Panc1 (cell line): ENCODE measurements around a stretch of chr1.

- RRBS, 2 experiments, result no CpG with 5 or more reads among the region's 17 CpGs
Observed at GRCh38 chr1:24954695-24955729, 24.9 kb upstream of the RUNX3 start.

- RRBS, 2 experiments, result no CpG with 5 or more reads among the region's 15 CpGs
Observed at GRCh38 chr1:25020401-25020949, 90.4 kb upstream of the RUNX3 start.

DNA sequence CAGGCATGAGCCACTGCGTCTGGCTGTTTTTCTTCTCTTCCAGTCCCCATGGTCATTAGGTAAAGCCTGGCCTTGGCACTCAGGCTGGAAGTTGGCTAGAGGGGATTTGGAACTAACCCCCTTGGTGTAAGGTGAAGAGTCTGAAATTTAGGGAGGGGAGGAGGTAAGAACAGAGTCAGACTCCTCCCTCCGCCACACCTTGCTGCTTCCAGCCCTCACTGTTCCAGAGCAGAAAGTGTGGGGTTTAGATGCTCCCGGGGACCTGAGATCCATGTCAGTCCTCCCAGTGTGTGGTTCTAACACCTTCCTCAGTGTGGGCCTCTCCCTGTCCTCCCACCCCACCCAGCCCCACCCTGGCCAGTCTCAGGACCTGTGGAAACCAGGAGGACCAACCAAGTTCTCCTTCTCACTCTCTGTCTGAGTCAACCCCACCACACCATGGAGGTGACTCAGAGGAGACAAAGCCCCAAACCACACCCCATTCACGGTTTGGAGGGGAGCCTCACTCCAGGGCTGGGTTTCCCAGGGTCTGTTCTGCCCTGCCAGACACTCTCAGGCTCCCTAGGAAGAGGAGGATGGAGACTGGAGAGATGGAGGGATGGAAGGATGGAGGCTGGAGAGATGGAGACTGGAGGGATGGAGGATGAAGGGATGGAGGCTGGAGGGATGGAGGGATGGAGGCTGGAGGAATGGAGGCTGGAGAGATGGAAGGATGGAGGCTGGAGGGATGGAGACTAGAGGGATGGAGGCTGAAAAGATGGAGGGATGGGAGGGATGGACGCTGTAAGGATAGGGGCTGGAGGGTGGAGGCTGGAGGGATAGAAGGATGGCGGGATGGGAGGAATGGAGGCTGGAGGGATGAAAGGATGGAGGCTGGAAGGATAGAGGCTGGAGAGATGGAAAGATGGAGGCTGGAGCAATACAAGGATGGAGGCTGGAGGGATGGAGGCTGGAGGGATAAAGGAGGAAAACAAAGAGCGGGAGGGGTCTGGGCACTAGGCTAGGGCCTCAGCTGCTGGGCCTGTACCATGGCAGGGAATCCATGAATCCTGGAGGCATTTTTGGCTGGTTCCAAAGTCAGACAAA lies 100.8 kb upstream of the RUNX3 start:
- RRBS, 2 experiments, result no CpG with 5 or more reads among the region's 7 CpGs

DNA sequence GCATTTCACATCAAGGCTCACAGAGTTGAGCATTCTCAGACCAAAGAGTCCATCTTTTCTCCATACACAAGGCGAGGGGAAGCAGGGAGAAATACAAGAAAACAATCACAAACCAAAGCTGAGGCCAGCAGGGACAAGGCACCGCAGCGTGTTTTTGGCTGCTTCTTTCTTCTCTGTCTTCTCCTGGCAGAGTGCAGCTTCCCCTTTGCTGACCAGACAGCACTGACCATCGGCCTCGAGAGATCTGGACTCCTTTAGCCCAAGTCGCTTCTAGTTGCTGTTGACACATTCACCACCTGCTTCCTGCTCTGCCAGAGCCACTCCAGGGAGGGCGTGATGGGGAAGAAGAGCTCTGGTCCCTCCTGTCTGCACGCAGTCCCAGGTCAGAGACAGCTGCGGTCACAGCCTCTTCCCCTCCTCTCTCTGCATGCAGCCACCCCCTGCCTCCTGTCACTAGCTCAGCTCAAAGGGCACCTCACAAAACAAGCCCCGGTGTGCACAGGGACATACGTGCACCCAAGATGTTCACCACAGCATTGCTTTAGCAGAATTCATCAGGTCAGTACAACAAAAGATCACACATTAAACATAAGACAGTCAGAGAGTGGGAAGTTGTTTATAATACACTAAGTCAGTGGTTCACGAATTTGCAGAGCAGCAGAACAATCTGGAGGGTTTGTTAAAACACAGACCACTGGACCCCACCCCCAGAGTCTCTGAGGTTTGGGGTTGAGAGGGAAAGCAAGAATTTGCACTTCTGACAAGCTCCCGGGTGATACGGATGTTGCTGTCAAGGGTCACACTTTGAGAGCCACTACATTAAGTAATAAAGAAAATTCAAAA lies 132.9 kb downstream of the SYF2 start:
- RRBS, 2 experiments, result no CpG with 5 or more reads among the region's 14 CpGs

DNA sequence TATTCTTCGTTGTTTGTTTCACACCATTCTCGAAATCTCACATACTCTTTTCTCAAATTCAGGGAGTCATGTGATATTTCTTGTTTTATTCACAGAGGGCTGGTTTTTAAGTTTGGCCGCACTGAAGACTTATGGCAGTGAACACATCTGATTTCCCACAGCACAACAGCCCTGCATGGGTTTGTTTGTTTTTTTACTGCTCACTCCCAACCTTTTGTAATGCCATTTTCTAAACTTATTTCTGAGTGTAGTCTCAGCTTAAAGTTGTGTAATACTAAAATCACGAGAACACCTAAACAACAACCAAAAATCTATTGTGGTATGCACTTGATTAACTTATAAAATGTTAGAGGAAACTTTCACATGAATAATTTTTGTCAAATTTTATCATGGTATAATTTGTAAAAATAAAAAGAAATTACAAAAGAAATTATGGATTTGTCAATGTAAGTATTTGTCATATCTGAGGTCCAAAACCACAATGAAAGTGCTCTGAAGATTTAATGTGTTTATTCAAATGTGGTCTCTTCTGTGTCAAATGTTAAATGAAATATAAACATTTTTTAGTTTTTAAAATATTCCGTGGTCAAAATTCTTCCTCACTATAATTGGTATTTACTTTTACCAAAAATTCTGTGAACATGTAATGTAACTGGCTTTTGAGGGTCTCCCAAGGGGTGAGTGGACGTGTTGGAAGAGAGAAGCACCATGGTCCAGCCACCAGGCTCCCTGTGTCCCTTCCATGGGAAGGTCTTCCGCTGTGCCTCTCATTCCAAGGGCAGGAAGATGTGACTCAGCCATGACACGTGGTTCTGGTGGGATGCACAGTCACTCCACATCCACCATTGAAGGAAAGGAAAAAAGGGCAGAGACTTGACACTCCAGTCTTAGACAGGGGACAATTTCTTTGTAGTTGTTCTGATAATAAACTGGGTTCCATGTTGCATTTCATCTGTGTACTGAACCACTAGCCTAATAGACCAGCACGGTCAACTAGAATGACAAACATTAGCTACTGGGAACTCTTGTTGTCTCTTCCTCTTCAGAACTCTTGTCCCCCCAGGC lies 22.8 kb downstream of the TMEM50A start:
- RRBS, 2 experiments, result no CpG with 5 or more reads among the region's 9 CpGs

- RRBS, 2 experiments, result no CpG with 5 or more reads among the region's 1 CpG
Observed at GRCh38 chr1:25434501-25434983, 3.8 kb downstream of the MACO1 start.

- RRBS, 2 experiments, result 80 to 89% methylated on average over 3 to 6 of the region's 21 CpGs
Observed at GRCh38 chr1:25549250-25550501, 6.3 kb downstream of the LDLRAP1 start.

GRCh38 chr1:25566766-25567660 lies 23.6 kb downstream of the LDLRAP1 start:
- RRBS, 2 experiments, result no CpG with 5 or more reads among the region's 24 CpGs

DNA sequence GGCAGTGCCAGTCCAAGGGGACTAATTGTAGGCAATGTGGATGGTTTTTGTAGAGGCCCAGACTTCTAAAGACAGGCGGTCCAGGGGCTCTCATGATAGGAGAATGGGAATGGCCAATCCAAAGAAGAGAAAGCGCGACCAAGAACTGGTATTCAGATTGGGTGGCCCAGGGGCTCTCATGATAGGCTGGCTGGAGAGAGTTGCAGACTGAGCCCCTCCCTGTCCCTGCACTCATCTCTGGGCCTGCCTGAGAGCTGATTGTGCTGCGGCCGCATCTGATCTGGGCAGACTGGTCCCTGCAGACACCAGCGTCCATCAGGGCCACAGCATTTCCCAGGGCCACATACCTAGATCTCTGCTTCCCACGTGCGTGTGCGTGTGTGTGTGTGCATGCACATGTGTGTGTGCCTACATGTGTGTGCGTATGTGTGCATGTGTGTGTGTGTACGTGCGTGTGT lies 30.4 kb upstream of the MAN1C1 start:
- RRBS, 2 experiments, result no CpG with 5 or more reads among the region's 12 CpGs

GRCh38 chr1:25743343-25743991 lies 56.5 kb upstream of the SELENON start:
- RRBS, 2 experiments, result no CpG with 5 or more reads among the region's 11 CpGs

DNA sequence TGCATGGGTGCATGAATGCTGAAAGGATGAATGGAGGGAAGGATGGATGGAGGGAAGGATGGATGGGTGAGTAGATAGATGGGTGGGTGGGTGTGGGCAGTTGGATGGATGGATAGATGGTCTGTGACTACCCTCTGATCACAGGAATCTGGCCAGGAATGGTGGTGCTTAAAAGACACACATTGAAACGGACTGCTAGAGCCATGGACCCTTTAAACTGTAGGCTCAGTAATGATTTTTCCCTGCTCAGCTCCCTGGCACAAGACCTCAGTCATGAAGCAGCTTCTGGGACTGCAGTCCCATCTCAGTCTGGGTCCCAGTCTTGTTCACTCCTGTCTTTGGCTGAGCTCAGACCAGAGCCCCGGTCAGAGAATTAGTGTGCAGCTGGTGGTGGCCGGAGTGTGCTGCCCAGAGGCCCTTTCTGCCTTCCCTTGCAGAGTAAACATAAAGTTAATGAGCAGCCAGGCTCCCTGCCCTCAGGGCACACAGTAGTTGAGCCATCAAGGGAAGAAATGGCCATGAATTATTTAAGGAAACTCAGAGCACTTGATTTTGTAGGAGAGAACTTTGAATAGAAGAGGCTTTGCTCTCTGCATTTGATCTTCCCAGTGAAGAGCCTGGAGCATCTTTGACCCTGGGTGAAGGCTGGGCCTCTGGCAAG lies 26.7 kb upstream of the SELENON start:
- RRBS, 2 experiments, result no CpG with 5 or more reads among the region's 3 CpGs

GRCh38 chr1:25774773-25775392 lies 25.1 kb upstream of the SELENON start:
- RRBS, 2 experiments, result no CpG with 5 or more reads among the region's 13 CpGs

GRCh38 chr1:25800909-25801433 lies 978 bp downstream of the SELENON start:
- RRBS, 2 experiments, result no CpG with 5 or more reads among the region's 14 CpGs

- RRBS, 2 experiments, result 86% methylated on average over 5 of the region's 20 CpGs; no CpG with 5 or more reads in 1 of the 2 experiments
Observed at GRCh38 chr1:25813767-25814360, 5.9 kb upstream of the MTFR1L start.

DNA sequence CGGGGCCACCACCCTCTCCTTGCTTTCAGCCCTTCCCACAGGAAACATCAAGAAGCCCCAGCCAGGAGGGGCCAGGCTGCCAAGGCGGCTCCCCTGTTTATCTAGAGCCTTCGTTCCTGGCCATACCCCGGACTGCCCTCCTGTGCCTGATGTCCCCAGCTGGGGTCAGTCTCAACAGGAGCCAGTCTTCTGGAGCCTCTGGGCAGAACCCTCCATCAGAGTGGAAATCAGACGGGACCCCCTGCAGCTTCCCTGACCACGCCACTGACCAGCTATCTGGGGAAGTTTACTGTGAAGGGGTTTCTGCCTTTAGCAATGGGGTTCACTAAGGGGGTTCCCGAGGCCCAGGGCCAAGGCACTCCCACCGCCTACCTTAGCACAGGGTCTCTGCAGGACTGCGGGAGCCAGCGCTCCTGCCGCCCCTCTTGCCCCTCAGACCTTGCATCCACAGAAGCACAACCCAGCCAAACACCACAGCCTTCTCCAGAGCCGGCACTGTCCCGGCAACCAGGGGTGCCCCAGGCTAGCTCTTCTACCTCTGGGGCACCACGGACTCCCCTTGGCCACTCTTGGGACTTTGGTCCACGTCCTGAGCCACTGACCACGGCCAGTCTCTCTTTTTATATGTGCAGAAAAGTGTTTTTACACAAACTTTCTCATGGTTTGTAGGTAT lies 3.5 kb upstream of the MTFR1L start:
- RRBS, 2 experiments, result no CpG with 5 or more reads among the region's 16 CpGs

- RRBS, 2 experiments, result no CpG with 5 or more reads among the region's 7 CpGs
Observed at GRCh38 chr1:25818346-25818991, 1.3 kb upstream of the MTFR1L start.

- RRBS, 2 experiments, result 3 to 13% methylated on average over 2 to 3 of the region's 20 CpGs
Observed at GRCh38 chr1:25875058-25875402, 478 bp downstream of the PAQR7 start.

GRCh38 chr1:25895328-25895983 lies 10.8 kb downstream of the STMN1 start:
- RRBS, 2 experiments, result no CpG with 5 or more reads among the region's 15 CpGs

DNA sequence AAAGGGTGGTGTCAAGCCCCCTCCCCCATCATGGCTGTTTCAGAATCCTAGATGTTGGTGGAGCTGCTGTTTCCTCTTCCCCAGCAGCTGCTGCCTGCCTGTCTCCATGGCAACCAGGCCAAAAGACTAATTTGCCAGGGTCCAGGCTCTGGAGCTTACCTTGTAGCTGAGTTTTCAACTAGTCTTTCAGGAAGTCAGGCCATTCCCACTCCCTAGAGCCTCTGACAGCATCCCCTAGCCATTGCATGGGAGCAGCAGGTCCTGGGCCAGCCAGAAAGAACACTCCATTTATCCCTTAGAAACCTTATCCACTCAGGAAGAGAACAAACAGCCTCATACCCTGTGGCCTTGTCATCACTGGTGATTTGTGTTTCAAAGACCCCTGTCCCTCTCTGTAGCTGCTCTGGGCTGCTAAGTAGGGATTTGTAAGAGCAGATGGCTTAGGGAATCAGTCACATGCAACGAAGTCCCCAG lies 21.4 kb upstream of the STMN1 start:
- RRBS, 2 experiments, result no CpG with 5 or more reads among the region's 1 CpG

DNA sequence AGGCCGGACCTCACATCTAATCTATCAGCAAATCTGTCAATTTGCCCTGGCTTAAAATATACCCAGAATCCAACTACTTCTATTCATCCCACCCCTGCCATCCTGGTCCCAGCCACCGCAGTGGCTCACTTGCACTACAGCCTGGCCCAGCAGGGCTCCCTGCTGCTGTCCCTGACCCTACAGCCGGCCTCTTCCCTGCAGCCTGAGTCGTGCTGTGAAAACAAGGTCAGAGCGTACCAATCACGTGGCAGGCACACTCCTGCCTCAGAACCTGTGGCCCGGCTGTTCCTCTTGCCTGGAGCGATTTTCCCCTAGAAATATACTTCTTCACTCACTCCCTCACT lies 3.0 kb upstream of the EXTL1 start:
- RRBS, 2 experiments, result 31 to 44% methylated on average over 3 of the region's 8 CpGs